ENCODE measurements around a stretch of chr12.

DNA sequence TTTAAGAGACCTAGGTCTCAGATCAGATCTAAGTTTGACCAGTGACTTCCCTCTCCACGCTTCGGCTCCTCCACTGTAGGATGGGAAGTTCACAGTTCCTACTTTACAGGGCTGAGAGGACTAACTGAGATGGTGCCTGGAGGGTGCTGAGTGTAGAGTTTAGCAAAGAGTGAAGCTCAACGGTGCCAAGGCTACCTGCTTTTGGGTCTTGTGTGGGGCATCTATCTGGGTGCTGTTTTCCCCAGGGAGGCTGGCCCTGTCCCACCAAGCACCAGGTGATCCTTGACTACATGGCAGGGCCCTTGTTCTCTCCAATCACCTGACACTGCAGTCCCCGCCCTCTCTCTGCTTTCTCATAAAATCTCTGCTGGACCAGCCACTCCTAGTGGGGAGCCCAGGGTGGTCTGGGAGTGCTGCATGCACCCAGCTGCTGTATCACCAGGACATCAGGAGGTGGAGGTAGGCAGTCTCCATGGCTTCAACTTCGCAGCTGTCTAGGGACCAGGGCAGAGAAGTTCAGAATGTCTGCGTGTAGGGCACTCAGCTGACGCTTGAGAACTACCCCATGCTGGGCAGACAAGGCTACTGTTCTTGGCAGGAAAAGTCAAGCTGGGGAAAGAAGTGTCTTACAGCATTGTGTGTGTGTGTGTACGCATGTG is 2.4 kb downstream of the WSCD2 start:
- PRO-cap, result no peak
- RAMPAGE, long total RNA, 4 experiments, result no peak in any of the 4 experiments

DNA sequence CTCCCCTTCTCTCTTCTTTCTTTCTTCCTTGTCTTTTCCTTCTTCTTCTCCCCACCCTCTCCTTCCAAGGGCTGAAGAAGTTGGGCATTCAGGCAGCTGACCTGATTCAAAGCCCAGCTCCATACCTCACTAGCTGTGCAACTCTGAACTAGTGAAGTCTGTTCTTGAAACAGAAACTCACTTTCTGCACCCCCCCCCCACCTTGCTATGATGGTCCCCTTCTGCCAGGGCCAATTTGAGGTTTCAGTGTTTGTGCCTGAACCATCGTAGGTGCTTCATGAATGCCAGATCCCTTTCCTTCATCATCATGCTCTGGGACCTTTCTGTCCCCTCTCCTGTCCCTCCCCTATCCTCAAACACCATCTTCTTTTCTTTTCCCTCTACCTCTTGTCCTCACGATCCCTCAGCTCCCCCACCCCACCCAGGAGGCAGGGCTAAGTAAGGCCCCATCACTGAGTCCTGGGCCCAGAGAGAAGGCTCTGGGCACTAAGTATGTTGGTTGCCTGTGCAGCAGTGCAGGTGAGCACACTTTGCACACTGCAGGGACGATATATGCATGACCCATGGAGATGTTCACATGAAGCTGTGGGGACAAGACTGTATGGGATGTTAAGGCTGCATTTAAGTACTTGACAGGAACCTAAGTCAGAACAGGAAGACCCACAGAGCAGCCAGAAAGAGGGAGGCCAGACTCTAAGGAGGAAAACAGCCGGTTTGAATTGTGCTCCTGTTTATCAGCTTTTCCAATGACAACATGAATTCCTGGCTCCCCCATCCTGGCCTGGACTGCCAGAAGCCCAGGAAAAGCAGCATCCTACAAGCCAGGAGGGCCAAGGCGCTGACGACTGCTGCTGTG is 50.1 kb downstream of the CMKLR1 start:
- PRO-cap, result no peak
- RAMPAGE, long total RNA, 4 experiments, result no peak in any of the 4 experiments

DNA sequence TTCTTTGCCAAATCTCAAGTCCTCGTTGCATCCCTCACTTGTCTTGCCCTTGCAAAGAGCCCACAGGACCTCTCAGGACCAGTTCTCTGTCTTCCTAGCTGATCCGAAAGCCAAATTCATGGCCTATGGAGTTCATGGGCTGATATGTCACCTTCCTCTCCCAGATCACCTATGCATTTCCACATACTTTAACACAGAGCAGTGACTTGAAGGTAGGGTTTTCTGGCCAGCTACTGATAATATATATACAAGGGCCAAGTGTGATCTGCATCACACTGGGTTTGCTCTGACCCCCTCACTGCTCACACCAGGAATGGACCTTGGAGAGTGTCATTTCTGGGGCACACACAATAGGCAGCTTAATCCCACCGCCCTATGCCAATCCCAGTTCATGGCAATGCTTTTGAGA is 47.9 kb downstream of the CMKLR1 start:
- PRO-cap, result no peak
- RAMPAGE, long total RNA, 4 experiments, result no peak in any of the 4 experiments

DNA sequence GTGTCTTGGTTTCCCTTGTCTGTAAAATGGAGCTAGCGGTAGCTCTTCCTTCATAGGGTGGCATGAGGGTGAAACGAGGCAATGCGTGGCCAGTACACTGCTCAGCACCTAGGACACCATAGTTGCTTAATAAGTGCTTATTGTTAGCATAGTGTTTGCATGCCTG is 742 bp downstream of the FICD start:
- PRO-cap, result no peak
- RAMPAGE, long total RNA, 4 experiments, result no peak in any of the 4 experiments

- PRO-cap, result no peak
- RAMPAGE, long total RNA, 4 experiments, result no peak in any of the 4 experiments
Observed at GRCh38 chr12:108520183-108521518, 5.6 kb downstream of the FICD start.

DNA sequence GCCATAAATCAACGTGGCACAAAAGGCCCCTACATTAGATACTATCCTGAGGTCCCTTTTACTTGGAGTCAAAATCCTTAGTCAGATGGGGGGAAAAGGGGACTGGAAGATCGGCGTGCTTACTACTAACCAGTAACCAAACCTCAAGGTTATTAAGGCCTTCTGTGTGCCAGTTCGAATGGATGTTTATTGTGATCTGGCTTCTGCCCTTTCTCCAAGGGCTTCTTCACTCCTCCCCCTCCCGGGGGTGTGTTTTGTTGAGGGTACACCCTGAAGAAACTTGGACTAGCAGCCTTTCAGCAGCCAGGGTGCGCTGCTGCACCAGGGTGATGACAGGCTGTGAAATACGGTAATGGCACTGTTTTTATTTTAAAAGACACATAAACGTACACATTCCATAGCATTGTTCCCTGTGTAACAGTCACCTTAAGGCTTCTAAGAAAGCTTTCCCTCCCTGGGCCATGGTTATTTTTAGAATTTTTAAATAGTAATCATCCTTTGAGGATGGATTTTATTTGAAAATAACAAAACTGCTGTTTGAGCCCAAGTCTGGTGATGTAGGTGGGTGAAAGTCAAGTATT is 1.1 kb downstream of the ISCU start:
- PRO-cap, result unidirectional peak, minus-strand start at position 188 of the sequence; unidirectional peak, minus-strand start at position 228 of the sequence
- RAMPAGE, long total RNA, 4 experiments, result no peak in any of the 4 experiments

DNA sequence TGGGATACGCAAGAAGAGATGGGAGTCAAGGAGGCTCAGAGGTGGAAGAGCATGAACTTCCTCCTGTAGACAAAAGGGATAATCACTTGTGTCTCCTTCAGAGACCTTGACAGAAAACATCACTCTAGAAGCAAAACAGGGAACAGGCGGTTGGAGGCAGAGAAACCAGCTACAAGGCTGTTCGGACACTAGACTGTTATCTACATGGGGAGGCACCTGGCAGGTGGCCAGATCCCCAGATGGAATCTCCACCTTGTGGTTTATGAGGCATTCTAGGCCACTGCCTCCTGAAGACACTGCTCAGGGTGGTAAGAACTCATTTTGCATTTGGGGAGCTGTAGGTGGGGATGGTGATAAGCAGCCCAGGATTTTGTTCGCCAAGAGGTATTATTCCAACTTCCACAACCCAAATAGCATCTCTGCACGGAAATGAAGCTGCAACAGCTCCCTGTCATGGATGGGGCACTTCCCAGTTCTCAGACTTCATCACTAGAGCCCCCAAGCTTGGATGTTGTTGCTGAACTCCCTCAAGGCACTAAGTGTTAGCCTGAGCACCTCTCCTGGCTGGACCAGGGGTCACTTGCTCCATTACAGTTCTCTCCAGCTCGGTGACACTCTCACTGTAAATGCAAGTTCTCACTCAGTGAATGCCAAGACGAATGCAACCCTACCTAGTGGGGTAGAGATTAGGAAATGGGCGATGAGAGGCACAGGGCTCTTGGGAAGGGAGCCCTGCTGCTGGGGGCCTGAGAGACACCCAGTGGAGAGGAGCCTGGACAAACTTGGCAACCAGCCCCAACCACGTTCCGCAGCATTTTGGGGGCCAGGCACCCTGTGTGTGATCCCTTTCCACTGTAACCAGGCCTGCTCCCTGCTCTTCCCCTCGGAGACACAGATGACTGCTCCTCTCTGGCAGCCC is 7.6 kb upstream of the SELPLG start:
- PRO-cap, result no peak
- RAMPAGE, long total RNA, 4 experiments, result no peak in any of the 4 experiments

DNA sequence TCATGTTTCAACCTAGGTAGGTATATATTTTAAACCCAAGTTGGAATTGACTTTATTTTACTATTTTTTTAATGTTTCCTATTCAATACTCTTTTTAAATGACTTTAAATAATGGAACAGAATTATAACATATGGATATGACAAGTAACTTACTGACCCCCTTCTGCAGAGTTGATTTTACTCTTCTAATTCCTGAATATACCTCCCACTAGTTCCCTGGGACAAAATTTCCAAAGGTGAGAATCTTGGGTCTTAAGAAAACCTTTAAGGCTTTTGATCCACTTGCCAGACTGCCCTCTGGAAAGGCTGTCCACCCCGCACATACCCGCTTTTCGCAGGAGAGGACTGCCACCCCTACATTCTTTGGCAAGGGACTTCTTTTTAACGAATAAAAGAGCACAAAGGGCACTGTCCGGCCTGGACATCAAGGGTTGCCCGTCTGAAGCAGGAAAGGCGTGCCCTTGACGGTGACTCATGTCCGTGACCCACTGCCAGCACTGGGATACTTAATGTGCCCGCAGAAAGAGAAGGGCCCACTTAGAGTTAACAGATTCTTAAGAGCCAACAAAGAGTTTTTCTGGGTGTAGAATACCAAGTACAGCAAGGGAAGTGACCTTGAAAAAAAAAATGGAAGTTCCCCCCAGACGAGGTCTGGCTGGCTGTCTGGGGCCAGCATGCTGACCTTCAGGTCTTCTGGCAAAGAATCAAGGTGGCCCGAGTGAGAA is 10.1 kb upstream of the SELPLG start:
- PRO-cap, result no peak
- RAMPAGE, long total RNA, 4 experiments, result no peak in any of the 4 experiments

DNA sequence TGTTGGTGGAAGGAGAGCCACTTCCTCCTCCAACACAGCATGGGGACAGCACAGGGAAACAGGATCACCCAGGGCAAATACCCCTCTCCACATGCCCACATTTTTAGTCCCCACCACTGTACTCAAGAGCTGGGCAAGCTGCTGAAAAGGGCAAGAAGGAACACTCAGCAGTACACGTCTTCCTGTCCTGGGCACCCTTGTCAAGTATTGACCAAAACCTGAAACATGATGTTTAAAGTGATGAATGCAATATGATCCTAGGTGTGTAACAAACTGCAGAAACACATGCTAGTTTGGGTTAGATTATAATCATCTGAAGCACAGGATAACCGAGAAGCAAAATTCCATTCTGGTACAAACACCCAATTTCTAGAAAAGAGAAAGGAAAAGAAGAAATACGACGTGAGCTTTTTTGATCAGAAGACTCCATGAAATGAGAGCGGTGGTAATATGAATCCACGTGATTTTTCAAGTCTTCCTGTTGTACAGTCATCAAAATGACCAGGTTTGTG is 12.6 kb upstream of the SELPLG start:
- PRO-cap, result no peak
- RAMPAGE, long total RNA, 4 experiments, result no peak in any of the 4 experiments

GRCh38 chr12:108701691-108702805 is 29.3 kb downstream of the CORO1C start:
- PRO-cap, result bidirectional peak, plus-strand start at chr12:108702204, minus-strand start at chr12:108701924; bidirectional peak, plus-strand start at chr12:108702529, minus-strand start at chr12:108702358
- RAMPAGE, long total RNA, 4 experiments, result no peak in any of the 4 experiments

GRCh38 chr12:108772197-108772480 is 40.8 kb upstream of the CORO1C start:
- PRO-cap, result no peak
- RAMPAGE, long total RNA, 4 experiments, result no peak in any of the 4 experiments

DNA sequence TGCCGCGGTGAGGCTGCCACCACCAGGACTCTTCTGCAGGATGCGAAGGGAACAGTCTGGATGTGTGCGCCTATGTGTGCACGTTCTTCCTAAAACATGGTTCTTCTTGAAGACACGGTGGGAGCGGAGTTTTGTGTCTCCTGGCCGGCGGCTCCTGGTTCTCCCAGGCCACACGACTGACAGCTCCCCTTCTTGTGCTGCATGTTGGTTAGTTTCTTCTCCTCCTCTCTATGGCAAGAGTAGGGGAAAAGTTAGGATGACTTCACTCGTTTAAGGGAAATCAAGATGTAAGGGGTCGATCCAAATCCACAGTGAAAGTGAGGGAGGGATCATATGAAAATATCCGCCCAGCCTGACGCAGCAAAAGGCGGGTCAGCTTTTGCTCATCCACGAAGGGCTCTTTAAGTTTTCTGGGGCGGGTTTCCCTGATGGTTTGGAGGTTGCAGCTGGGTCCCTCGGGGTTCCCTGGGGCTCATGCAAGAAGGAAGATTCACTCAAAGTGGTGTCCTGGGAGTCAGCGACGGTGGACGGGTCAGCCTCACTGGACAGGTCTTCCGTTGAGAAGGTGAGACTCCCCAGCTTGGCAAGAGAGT is 56.4 kb upstream of the CORO1C start:
- PRO-cap, result no peak
- RAMPAGE, long total RNA, 4 experiments, result no peak in any of the 4 experiments

- PRO-cap, result unidirectional peak, plus-strand start at chr12:108802199
- RAMPAGE, long total RNA, 4 experiments, result start-site peak on the minus strand in 1 of 4 experiments, at chr12:108802369-108802536 at its widest, 10 reads per replicate
Observed at GRCh38 chr12:108801455-108802832, 55.4 kb downstream of the SSH1 start.

- PRO-cap, result bidirectional peak, plus-strand start at chr12:108838645, minus-strand start at chr12:108838376
- RAMPAGE, long total RNA, 4 experiments, result start-site peak on the minus strand in 1 of 4 experiments, at chr12:108838386-108838555 at its widest, 5 reads per replicate
Observed at GRCh38 chr12:108838027-108838836, 19.2 kb downstream of the SSH1 start.

DNA sequence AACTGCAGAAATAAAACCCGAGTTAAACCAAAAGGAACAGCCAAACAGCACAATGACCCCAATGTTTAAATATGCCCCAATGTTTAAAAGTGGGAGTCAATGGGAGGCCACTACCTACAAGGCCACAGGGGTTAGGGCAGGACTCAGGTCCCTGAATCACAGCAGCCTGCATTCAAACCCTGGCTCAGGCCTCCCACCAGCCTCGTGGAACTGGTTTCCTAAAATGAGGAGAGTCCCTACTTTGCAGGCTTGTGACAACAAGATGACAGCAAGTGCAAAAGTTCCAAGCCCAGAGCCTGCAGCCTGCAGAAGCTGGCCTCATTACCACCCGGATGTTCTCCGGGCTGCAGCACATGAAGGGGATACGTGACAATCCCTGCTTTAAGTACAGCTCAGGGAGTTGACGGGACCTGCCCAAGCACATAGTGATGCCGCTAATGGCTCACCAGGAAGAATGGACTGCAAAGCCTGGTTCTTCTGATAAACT is 15.1 kb downstream of the SSH1 start:
- PRO-cap, result bidirectional peak, plus-strand start at position 398 of the sequence, minus-strand start at position 355 of the sequence
- RAMPAGE, long total RNA, 4 experiments, result no peak in any of the 4 experiments

GRCh38 chr12:108858372-108859082 is 1.1 kb upstream of the SSH1 start:
- PRO-cap, result no peak
- RAMPAGE, long total RNA, 4 experiments, result no peak in any of the 4 experiments

DNA sequence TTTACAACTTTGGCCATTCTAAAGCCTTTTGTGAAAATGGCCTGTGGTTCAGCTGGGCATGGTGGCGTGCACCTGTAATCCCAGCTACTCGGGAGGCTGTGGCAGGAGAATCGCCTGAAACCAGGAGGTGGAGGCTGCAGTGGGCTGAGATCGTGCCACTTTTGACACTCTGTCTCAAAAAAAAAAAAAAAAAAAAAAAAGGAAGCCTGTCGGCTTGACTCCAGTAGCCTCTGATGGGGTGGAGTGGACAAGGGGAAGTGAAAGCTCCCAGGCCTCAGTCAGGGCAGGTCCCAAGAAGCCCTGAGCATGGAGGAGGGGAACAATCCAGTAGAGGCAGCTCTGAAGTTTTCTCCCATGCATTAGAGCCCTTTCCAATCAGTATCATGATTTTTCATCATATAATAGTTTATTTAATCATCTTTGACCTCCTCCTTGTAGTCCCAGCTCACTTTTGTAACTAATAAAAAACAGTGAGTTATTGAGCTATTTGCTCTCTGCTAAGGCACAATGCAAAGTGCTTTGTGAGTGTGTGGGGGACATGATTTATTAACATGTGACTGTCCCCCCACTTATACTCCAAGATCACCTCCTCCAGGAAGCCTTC is 4.6 kb upstream of the SSH1 start:
- PRO-cap, result no peak
- RAMPAGE, long total RNA, 4 experiments, result no peak in any of the 4 experiments

DNA sequence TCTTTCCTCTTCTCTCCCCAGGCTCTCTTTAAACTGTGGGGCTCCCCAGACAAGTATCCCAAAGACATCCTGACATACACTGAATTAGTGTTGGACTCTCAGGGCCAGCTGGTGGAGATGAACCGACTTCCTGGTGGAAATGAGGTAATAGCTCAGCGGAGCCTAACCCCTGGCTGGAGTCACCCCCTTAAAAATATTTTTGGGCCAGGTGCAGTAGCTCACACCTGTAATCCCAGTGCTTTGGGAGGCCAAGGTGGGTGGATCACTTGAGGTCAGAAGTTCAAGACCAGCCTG is 63.5 kb downstream of the FOXN4 start:
- PRO-cap, result no peak
- RAMPAGE, long total RNA, 4 experiments, result no peak in any of the 4 experiments

DNA sequence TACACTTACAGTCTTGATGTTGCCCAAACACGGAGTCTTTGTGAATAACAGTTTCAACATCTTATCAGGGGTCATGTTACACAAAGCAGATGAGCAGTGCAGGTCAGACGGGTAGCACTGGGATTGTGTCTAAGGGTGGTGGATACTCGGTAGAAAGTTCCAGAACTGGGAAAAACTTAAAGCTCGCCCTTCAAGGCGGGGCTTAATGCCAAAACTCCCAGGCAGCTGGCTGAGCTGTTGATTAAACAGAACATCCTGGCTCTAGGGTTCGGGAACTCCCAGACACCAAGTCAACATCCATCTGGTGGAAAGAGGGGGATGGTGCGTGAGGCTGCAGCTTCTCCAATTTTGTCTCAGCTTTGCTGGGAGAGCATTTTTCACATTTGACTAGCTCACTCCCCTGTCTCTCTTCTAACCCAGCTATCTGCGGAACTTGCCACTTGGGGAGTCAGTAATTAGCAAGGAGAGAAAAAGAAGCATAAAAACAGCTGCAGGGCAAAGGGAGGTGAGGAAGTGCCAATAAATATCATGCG is 31.0 kb downstream of the FOXN4 start:
- PRO-cap, result no peak
- RAMPAGE, long total RNA, 4 experiments, result no peak in any of the 4 experiments

GRCh38 chr12:109290254-109290509 is 18.9 kb downstream of the FOXN4 start:
- PRO-cap, result no peak
- RAMPAGE, long total RNA, 4 experiments, result no peak in any of the 4 experiments